Measurements from ENCODE around the gene TREH.

GRCh38 chr11:118678848-118679470, 491 bp downstream of the TREH start:
- CAGE, long polyA plus RNA: no peak
- RRBS: no CpG with 5 or more reads among the region's 15 CpGs

GRCh38 chr11:118679471-118680012, at the start of gene TREH:
Gene TREH, minus strand, starts transcription at chr11:118679650.
- CAGE, long polyA plus RNA: no peak
- RRBS: no CpG with 5 or more reads among the region's 6 CpGs

- CAGE, long polyA plus RNA: no peak
- RRBS: no CpG with 5 or more reads among the region's 3 CpGs
These were observed 43.5 kb downstream of the DDX6 start for GRCh38 chr11:118747347-118748014.

- CAGE, long polyA plus RNA: no peak
These were observed 28.3 kb downstream of the DDX6 start for GRCh38 chr11:118762616-118763019.

GRCh38 chr11:118789953-118790376, 999 bp downstream of the DDX6 start:
- CAGE, long polyA plus RNA: no peak
- RRBS: no CpG with 5 or more reads among the region's 13 CpGs

DNA sequence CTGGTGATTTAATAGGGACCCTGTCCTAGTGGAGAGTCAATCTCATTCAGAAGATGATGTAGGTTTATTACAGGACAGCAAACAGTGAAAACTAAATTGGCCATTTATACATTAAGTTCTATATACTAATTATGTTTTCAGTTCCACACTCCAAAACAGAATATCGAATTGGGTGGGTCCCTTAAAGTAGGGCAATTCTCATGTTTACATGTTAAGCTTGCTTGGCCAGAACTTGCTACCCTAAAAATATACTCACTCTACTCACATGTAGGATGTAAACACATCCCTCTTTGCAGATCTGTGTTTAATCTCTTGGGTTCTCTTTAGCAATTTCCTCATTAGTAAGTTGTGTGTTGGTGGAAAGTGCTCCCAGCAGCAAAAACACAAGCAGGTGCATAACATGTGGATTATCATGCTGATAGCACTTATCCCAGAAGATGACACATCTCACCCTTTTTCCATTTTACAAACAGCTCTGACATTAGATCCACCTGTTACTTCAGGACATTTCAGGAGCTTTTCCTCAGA, 22.6 kb upstream of the DDX6 start:
- CAGE, long polyA plus RNA: no peak
- RRBS: no CpG with 5 or more reads among the region's 1 CpG

- CAGE, long polyA plus RNA: no peak
- RRBS: no CpG with 5 or more reads among the region's 4 CpGs
These were observed 32.0 kb upstream of the DDX6 start for GRCh38 chr11:118822949-118823317.

GRCh38 chr11:118878230-118878535, 5.5 kb upstream of the CXCR5 start:
- CAGE, long polyA plus RNA: no peak
- RRBS: no CpG with 5 or more reads among the region's 3 CpGs

DNA sequence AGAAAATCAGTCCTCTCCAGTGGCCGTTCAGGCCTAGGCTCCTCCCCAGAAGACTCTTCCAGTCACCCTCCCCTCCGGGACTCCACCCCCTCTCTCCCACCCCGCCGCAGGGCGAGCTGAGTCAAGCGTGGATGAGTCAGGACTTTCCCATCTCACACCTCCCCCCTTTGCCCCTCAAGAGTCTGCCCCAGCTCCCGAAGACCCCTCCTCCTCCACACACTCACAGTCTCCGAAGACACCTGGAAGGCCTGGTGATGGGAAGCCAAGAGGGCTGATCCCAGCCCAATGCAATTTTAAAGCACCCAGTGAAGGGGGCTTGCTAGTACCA, 13.8 kb downstream of the BCL9L start:
- CAGE, long polyA plus RNA: no peak
- RRBS: no CpG with 5 or more reads among the region's 8 CpGs

DNA sequence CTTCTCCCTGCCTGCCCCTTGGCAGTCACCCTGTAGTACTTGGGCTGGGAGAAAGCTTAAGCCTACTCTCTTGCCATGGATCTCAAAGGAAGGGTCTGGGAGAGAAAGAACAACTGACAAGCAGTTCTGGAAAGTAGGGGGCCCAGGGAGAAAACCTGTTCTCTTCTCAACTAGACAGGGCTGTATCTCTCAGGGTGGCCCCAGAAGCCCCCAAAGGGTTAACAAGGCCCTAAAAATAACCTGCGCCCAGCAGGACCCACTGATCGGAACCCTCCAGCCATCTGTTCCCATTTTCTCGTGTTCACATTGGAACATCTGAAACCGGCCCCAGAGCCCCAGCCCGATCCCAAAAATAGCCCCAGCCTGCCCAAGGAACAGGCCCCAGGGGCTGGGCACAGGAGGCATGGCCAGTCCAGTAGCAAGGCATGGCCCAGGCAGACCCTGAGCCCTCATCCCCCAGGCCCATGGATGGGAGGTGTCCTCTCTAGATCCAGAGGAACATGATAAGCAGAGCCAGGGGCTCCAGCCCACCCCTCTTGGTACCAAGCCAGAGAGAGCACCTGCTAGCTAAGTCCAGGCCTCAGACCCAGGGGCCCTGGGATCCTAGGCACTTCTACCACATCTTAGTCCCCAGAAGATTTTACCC, 9.9 kb downstream of the BCL9L start:
- CAGE, long polyA plus RNA: no peak
- RRBS: no CpG with 5 or more reads among the region's 5 CpGs

DNA sequence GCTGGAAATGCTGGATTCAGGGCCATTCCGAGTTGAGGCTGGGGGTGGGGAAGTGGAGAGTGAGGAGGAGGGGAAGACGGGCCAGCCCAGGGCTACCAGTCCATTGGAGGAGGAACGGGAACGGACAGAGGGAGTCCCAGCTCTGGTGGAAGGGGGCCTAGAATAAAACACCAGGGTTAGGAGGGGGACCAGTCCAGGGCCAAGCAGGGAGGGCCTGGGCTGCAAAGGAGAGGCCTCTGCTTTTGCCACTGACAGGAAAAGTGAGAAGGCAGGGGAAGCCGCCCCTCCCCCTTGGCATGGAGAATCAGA, 4.3 kb downstream of the BCL9L start:
- CAGE, long polyA plus RNA: no peak
- RRBS: no CpG with 5 or more reads among the region's 5 CpGs

- CAGE, long polyA plus RNA: no peak
- RRBS: no CpG with 5 or more reads among the region's 26 CpGs
These were observed 3.9 kb upstream of the BCL9L start for GRCh38 chr11:118929503-118930090.

GRCh38 chr11:119007774-119008229, 9.9 kb downstream of the CENATAC start:
- CAGE, long polyA plus RNA: no peak
- RRBS: no CpG with 5 or more reads among the region's 3 CpGs

GRCh38 chr11:119050834-119051394, 6.1 kb downstream of the HYOU1 start:
- CAGE, long polyA plus RNA: no peak
- RRBS: no CpG with 5 or more reads among the region's 7 CpGs

GRCh38 chr11:119095537-119095887, 247 bp upstream of the H2AX start:
- CAGE, long polyA plus RNA: no peak
- RRBS: 1% methylated on average over 7 of the region's 22 CpGs

GRCh38 chr11:119338930-119339536, 1.6 kb downstream of the C1QTNF5 start:
- CAGE, long polyA plus RNA: no peak
- RRBS: no CpG with 5 or more reads among the region's 10 CpGs

- CAGE, long polyA plus RNA: no peak
- RRBS: 6% methylated on average over 51 of the region's 85 CpGs
These were observed 967 bp downstream of the C1QTNF5 start for GRCh38 chr11:119339547-119340285.

- CAGE, long polyA plus RNA: no peak
- RRBS: no CpG with 5 or more reads among the region's 10 CpGs
These were observed 14.7 kb upstream of the MFRP start for GRCh38 chr11:119360803-119361949.

DNA sequence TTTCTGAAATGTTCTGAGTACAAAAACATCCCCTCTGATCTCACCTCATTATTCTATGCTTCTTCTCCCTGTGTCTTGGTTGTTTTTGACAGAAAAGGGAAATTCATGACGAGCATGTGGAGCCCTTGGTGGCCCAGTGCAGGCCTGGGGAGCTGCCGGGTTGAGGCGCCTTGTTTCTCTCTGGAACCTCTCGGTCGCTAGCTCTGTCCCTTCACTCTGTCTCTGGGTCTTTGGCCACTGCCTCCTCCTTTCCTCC, 63.0 kb upstream of the THY1 start:
- CAGE, long polyA plus RNA: no peak
- RRBS: no CpG with 5 or more reads among the region's 5 CpGs

DNA sequence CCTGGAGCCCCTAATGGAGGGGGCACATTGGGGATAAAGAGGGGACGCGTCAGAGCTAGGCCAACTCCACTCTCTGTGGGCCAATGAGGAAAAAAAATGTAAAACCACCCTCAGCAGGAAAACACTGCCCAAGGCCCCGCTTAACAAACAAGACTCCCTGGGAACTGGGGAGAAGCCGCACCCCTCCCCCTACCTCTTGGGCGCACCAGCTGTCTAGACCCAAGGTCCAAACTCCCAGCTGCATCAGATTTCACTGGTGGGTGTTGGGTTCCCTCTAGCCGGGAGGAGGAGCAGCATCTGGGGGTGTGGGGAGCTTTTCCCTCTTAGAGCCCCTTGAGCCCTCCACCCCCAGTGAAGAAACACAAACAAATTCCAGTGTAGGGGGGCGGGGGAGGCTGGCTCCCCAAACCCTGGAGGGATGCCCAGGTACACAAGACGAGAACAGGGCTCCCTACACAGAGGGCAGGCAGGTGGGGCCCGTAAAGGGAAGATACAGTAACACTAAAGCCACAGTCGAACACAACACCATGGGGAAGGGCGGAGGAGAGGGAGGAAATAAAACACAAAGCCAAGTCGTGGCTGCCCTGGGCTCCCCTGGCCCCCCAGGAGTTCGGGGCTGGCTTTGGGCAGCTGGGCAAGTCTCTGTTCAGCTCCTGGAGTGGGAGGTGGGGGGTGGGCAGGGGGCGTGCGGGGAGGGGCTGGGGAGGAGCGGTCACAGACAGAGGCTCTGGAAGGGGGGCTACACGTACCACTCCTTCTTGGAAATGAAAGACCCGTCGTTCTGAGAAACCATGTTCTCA, 64.8 kb downstream of the NECTIN1 start:
- CAGE, long polyA plus RNA: no peak
- RRBS: no CpG with 5 or more reads among the region's 19 CpGs

Measured in BJ (cell line).